Metanephros (tissue), 2 donors: ENCODE measurements around the genes PTPN21 and FOXN3.

GRCh38 chr14:80939241-80939577 lies 2.3 kb downstream of the CEP128 start:
- RAMPAGE, long total RNA, result no peak

DNA sequence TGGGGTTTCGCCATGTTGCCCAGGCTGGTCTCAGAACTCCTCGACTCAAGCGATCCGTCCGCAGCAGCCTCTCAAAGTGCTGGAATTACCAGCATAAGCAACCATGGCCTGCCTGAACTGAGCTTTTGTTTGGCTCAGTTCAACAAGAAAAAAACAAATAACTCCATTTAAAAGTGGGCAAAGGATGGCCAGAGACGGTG lies 62.0 kb downstream of the GTF2A1 start:
- RAMPAGE, long total RNA, result no peak

DNA sequence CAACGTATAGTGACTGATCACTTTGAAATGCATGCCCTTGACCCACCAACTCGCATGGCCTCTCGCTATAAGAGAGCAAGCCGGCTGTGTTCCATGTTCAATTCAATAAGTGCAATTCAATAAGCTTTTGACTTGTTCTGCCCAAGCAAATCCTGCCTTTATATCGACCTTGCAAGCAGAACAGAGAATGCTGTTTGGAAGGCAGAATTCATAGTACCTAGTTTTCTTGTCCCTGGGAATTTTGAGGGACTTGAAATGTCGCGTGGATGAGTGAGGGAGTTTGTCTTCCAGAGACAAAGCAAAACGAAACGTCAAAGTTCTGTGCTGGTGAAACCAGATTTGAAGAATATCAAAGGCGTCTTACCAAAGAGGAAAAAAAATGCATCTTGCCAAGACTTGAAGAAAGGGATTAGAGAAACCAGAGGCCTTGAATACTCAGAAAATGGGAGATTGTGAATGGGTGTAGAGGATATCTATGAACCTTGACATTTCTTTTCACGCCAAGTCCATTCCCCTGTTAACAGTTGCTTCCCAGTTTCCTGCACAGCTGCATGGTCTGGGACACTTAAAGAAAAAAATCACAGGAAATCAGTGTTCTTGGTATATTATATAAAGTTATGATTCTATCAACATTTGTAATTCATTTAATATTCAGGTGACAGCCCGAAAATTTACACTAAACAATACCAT lies 1.2 kb upstream of the GTF2A1 start:
- RAMPAGE, long total RNA, result no peak

GRCh38 chr14:81246329-81246631 lies 25.5 kb upstream of the GTF2A1 start:
- RAMPAGE, long total RNA, result no peak

DNA sequence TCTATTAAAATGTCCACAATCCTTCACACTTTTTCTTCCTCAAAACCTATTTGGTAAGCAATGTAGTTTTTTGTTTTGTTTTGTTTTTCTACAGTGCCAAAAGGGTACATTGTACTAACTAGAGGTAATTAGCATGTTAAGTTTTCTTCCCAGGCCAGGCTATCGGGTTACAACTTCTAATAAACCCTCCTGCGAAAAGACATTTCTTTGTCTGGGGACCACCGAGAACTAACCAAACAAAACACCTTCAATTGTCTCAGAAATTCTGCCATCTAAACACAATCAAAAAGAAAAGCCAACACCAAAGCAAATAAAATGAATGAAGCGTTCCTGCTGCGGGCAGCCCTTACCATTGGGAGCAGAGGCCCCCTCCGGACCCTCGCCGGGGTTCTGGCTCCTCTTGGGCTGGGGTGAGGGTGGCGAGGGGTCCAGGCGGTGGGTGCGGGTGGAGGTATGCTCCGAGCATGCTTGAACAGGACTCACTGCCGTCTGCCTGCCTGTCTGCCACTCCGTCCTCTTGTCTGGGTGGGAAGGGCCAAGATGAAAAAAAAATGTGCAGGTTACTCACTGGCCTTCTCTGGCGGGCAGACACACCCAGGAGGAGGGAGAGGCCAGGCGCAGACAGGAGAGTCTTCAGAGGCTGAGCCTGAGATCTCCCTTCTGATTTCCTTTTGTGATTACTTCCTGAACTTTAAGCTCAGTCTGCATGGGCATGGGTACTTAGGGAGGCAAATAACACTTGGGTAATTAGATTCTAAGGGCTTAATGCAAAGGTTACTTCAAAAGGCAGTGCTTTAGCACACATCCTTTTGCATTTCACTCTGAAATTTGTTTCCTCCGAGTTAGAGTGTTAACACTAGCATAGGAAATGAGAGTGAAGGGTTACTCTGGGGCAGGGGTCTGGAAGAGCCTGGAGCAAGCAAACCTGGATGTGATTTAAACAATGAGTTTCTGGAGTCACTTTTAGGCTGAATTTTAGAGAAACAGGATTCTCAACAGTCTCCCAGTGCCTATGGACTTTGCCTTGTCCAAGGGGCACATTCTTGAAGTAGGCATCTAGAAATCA lies 76.1 kb downstream of the STON2 start:
- RAMPAGE, long total RNA, result no peak

DNA sequence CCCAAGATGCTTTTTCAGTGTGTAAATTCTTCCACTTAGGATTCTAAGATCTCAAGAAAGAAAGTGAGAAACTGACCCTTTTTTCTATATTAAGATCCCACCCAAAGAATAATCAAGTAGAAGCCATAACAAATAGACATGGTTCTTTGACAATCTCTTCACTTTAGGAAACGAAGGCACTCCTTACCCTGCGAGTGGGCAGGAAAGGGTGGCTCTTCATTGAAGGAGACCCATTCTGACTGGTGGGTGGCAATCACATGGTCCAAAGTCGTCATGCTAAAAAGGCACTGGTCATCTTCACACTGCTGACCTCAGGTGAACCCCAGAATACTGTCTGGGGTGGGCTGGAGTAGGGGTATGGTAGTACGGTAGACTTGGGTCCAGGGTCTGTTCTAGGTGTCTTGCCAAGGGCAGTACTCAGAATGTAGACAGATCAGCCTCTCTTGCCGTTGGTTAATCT lies 2.0 kb downstream of the STON2 start:
- RAMPAGE, long total RNA, result no peak

- RAMPAGE, long total RNA, result no peak
These were observed 49.0 kb upstream of the STON2 start for GRCh38 chr14:81448949-81449624.

- RAMPAGE, long total RNA, result no peak
These were observed 49.8 kb upstream of the STON2 start for GRCh38 chr14:81449829-81450415.

DNA sequence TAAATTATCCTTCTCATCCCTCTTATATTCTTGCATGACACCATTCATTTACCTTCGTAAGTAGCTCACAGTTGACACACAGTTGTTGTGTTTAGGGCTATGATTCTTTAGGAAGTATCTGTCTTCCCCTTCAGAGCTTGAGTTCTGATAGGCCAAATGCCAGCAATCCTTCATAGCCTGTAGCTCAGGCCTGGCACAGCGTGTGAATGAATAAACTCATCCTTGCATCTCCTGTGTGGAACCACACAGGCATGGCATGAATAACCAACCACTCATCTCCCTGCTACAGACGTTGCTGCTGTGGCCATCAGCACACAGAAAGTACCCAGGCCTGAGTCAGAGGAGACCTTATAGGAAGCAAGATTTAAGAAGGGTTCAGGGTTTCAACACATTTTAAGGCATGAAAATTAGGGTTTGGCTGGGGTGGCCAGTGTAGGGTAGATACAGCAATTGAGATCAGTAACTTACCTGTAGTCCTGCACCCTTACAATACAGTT lies 461.2 kb downstream of the GALC start:
- RAMPAGE, long total RNA, result no peak

GRCh38 chr14:87691589-87691846 lies 301.5 kb downstream of the GALC start:
- RAMPAGE, long total RNA, result no peak

DNA sequence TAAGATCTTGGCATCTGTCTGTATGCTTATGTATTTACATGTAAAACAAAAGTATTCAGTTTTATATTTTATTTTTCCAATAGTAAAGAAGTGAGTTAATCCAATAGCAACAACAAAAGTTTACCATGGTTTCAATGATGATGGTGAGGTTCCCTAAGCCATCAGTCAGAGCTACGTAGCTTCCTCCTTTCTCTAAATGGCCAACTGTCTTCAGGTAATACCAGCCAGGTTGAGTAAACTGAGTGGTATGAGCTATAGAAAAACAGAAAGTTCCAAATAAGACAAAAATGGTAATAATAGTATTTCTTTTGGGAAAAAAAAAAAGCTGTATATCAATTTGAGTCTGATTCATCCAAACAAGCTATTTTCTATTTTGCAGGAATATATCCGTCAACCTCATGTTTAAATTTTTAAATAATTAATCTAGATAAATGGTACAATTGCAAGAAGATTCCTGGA lies 29.7 kb downstream of the GALC start:
- RAMPAGE, long total RNA, result no peak

GRCh38 chr14:88554449-88555340 lies at the start of gene PTPN21:
PTPN21 (minus strand) TSS chr14:88555007.
- RAMPAGE, long total RNA, result no peak

- RAMPAGE, long total RNA, result no peak
These were observed 258.7 kb downstream of the FOXN3 start for GRCh38 chr14:89158051-89159043.

- RAMPAGE, long total RNA, result no peak
These were observed 251.6 kb downstream of the FOXN3 start for GRCh38 chr14:89165268-89165943.

DNA sequence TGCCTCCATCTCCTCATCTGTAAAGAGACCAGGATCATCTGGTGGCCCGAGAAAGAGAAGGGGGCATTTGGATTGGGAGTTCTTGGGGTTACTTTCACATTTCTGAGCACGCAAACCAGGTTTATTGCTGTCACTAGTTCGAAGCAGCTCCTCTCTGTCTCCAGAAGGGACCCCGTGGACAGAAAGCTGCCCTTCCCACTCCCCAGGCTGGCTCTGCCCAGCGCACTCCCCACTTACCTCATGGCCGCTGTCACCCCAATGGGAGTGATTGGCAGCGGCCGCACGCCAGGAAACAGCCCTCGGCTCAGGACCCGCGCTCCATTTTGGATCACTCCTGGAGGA lies 236.6 kb downstream of the FOXN3 start:
- RAMPAGE, long total RNA, result no peak

DNA sequence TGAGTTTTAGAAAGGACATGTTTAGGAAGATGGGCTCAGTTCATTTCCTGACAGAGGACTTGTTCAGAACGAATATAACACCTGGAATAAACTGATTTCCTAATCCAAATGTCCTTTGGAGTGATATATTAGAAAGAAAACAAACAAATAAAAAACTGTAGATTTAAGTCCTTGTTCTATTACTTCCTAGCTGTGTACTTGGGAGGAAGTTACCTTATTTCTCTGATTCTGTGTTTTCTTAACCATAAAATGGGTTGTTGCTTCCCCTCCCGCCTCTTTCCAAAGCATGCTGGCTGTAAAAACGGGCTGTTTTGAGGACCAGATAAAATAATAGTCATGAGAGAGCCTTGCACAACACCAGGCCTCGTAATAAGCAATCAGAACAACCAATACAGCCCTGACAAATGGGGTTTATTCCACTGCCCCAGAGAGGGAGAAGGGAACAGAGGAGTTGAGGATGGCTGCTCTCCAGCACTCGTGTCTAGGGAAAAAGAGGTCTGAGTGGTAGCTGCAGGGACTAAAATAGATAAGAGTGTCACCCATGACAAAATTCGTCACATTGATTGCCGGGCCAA lies 188.3 kb downstream of the FOXN3 start:
- RAMPAGE, long total RNA, result no peak

DNA sequence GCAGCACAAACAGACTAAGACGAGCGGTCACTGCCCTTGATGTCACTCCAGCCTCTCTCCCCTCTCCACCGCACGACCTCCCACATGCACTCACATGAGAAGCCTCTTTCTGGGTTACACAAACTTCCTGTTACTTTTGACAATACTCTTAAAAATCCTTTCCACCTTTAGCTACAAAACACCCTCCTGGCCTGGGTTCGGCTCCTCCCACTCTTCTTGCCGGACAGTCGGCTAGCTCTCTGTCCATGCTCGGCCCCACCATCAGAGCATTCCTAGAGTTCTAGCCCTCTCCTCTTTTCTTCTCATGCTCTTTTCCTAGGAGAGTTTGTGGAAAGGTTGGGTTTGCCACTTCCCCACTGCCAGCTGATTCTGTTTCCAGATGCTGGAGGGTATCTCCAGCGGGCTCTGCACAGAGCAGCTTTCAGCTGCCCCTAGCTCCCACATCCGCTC lies 124.2 kb downstream of the FOXN3 start:
- RAMPAGE, long total RNA, result no peak

DNA sequence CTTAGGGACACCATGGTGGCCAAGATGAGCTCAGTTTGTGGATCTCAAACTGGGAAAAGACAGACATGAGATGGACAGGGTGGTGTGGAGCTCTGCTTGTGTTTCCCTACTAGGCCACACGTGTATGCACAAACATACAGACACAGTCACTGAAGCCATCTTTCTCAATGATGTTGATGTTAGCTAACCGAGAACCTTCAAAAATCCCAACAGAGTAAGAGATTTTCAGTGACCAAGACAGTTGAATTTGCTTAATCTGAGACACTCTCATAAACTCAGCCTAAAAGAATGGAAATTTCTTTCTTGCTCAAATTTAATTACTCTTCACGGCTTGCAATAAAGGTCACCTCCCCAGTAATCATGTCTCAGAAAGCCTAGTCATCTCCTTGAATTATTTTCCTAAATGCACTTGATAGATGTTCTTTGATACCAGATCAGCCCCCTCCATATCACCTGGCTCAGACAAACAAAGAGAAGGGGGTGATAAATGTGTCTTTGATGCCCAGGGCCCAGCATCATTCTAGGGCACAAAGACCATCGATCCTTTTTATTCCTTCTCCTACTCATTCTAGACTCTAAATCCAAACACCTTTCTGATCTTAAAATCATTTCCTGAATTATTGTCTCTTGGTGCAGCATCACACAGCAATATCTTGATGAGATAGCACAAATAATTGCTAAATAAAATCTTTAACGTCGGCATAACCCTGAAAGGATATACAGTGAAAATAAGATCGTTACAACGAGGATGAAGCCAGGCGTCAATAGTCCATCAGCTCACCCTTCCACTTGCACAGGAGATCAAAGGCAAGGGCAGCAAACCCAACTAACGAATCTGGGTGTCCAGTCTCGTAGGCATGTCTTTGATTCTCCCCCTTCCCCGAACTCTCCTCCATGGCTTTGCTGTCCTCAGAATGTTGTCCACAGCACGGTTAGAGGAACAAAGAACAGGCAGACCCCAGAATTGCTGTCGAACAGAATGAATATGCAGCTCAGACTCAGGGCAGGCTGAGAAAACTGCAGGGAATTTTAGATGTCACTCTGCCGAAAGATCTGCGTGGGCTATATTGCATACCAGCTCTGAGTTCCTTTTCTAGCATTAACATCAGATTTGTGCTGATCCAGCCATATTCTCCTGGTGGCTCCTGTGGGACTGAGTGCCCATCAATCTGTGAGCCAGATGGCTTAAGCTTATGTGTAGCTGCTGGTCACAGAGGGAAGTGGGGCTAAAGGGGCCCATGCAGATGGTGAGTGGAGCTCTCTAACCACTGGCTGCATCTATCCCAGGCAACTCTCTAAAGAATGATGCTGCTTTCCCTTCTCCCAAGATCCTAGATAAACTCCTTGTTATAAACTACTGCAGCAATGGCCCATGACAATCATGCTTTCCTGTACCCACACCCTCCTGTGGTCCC lies 101.9 kb downstream of the FOXN3 start:
- RAMPAGE, long total RNA, result no peak

GRCh38 chr14:89416830-89417458 lies at the start of gene FOXN3:
FOXN3 (minus strand) TSS chr14:89417233.
- RAMPAGE, long total RNA, result no peak

DNA sequence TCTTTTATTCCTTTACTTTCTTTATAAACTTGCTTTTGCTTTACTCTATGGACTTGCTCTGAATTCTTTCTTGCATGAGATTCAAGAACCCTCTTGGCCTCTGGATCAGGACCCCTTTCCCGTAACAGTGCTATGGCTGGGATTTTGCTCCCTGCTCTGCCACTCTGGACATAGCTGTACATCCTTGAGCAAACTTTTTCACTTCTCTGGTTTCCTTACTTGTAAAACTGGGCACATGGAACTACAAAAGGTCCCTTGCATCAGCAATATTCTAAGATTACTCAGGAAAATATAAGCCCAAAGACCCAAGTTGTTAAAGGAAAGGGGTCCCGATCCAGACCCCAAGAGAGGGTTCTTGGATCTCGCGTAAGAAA lies 124.6 kb upstream of the FOXN3 start:
- RAMPAGE, long total RNA, result no peak